Hair follicle dermal papilla cell (primary cell): ENCODE results near the genes XCL1, SELE, METTL18 and DNM3.

GRCh38 chr1:168535377-168536088, 8.3 kb downstream of the XCL2 start:
- CAGE, long polyA plus RNA: no peak

DNA sequence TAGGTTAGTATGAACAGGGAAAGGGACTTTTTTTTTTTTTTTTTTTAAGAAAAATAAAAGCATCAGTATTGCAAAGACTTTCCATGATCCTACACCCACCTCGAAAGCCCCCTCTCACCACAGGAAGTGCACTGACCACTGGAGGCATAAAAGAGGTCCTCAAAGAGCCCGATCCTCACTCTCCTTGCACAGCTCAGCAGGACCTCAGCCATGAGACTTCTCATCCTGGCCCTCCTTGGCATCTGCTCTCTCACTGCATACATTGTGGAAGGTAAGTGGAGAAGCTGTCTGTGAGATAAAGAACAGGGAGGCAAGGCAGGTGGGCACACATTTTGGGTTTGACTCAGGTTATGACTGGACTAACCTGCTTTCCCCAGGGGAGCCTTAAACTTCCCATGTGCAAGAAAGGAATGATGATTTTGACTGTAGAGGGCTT, at the start of gene XCL1:
Gene XCL1 (plus strand): TSS at position 178 of the 436 bp plus-strand sequence.
- CAGE, long polyA plus RNA: no peak

DNA sequence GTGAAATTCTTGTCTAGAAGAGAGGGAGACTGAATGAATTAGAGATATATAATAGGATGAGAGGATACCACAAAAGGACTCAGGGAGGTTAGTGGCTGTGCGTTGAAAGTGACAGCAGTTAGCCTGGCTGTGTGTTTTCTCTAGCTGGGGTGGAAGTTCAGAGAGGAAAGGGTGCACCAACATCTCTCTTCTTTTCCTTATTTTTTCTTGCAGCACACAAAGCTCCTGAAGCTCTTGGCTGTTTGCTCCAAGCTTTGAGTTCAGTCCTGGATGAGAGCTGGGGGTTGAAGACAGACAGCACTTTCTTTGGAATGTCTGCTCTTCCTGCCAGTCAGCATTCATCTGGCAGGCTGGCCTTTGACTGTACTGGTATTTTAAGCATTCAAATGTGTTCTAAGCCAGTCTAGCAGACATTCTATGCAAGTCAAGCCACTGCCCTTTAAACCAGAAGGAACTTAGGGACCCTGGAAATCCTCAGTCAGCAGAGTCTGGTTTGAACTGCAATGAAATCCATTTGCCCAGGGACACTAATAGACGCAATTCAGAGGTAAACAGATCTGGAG, 44.9 kb downstream of the XCL1 start:
- CAGE, long polyA plus RNA: no peak

DNA sequence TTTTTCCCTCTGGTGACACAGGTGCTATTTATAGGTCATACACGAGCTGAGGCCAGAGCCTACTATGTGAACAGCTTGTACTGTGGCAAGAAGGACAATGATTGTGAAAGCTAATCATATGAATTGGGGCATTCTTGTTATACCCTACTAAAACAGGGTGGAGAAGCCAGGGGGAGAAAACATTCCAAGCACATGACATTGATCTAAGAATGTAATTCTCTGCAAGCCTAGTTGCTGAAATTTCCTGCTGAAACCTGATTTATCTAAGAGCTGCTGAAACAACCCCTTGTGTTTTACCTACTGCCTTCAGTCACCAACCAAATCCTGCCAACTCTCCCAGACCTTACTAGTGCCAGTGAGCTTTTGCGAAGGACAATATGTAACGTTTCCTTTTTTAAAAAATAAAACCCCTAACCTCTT, 60.4 kb downstream of the XCL1 start:
- CAGE, long polyA plus RNA: no peak

GRCh38 chr1:168726034-168726848, 2.8 kb downstream of the DPT start:
- CAGE, long polyA plus RNA: no peak

GRCh38 chr1:169072801-169073330, 33.6 kb upstream of the ATP1B1 start:
- CAGE, long polyA plus RNA: no peak

DNA sequence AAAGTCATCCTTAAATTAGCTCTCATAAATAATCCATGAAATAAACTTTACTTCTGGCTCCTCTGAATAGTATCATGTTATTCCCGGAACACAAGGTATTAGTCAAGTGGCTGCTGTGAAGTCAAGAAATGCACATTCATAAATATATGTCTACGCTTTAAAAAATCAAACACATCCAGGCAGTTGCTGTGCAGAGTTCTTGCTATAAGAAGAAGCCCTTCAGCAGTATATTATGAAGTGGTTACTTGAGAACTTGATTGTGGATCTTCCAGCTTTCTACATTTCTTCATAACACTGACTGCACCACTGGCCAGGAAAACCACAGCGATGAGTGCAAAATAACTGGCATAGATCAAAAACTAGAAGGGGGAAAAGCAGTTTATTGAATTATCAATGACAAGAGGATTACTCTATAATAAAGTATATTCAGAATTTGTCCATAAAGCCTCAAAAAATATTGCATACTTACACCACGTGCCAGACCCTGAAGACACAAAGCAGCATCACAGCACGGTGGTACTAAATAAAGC, 20.1 kb downstream of the SLC19A2 start:
- CAGE, long polyA plus RNA: no peak

GRCh38 chr1:169529113-169529749, 43.5 kb upstream of the SLC19A2 start:
- CAGE, long polyA plus RNA: no peak

DNA sequence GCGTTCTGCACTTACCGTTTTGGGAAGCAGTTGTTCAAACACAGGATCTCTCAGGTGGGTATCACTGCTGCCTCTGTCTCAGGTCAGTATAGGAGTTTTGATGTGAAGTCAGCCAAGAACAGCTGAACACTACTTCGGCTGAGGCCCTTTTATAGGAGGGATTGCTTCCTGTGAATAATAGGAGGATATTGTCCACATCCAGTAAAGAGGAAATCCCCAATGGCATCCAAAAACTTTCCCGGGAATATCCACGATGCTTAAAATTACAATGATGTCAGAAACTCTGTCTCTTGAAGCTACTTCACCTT, at the start of gene SELE:
Gene SELE (minus strand): TSS at position 124 of the 308 bp plus-strand sequence.
- CAGE, long polyA plus RNA: no peak

- CAGE, long polyA plus RNA: no peak
Observed at GRCh38 chr1:169765900-169766498, 28.7 kb downstream of the METTL18 start.

GRCh38 chr1:169794396-169795533, at the start of gene METTL18:
TSS of gene METTL18 (minus strand) at chr1:169794907.
- CAGE, long polyA plus RNA: no peak

DNA sequence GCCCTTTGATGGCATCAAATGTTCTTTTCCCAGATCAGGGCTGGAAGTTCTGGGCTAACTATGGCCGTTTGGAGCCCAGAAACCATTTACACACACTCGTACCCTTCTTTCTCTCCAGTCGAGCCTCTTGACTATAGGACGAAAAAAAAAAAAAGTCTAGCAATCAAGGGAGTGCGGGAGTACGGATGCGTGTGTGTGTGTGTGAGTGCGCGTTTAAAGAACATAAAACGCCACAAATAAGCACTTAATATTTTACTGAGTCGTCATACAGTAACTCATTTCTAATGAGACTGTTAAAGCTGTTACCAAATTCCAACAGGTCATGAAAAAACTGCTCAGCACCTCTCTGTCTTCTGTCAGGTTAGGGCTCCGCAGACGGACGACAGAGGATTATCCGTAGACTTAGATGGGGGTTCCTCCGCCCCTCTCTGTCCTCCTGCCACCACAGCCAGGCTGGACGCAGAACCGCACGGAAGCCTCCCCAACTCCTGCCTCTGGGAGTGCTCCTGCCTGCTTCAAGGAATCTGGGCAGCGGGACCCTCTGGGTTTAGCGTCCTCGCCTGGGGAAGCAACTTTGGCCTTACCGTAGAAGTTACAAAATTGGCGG, 2.0 kb upstream of the PRRX1 start:
- CAGE, long polyA plus RNA: no peak

DNA sequence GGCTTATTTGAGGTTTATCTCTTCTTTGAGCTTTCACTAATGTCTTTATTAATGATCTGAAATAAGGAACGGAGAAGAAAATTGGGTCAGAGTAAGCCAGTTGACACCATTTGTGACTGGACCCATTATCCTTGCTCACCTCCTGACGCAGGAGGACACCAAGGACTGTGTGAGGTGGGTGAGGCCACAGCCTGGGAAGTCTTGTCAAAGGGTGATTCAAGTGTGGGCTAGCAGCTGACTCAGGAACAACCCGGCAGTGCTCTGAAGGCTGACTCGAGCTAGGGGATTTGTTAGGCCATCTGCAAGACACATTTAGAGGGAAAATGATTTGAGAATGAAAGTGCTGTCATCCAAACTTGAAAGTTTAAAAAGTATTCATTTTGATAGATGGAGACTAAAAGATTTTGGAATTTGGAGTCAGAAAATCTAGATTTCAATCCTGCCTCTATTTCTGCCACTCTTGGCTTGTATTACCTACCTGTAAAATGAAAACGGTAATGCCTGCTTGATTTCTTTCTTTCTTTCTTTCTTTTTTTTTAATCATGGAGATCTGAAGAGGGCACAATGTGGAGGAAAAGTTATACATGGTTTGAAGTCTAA, 21.3 kb downstream of the PRRX1 start:
- CAGE, long polyA plus RNA: no peak

DNA sequence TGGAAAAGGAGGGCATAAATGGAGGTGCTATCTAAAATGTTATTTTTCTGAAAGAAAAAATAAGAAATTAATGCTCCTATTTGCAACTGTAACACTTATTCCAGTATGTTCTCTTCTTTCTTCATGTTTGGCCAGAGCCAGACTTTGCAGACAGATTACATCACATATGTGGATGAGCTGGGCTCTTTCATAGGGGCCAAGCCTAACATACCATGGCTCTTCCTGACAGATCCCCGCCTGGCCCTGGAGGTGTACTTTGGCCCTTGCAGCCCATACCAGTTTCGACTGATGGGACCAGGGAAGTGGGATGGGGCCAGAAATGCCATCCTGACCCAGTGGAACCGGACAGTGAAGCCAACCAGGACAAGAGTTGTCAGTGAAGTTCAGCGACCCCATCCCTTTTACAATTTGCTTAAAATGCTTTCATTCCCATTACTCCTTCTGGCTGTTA, 24.1 kb upstream of the FMO2 start:
- CAGE, long polyA plus RNA: no peak

DNA sequence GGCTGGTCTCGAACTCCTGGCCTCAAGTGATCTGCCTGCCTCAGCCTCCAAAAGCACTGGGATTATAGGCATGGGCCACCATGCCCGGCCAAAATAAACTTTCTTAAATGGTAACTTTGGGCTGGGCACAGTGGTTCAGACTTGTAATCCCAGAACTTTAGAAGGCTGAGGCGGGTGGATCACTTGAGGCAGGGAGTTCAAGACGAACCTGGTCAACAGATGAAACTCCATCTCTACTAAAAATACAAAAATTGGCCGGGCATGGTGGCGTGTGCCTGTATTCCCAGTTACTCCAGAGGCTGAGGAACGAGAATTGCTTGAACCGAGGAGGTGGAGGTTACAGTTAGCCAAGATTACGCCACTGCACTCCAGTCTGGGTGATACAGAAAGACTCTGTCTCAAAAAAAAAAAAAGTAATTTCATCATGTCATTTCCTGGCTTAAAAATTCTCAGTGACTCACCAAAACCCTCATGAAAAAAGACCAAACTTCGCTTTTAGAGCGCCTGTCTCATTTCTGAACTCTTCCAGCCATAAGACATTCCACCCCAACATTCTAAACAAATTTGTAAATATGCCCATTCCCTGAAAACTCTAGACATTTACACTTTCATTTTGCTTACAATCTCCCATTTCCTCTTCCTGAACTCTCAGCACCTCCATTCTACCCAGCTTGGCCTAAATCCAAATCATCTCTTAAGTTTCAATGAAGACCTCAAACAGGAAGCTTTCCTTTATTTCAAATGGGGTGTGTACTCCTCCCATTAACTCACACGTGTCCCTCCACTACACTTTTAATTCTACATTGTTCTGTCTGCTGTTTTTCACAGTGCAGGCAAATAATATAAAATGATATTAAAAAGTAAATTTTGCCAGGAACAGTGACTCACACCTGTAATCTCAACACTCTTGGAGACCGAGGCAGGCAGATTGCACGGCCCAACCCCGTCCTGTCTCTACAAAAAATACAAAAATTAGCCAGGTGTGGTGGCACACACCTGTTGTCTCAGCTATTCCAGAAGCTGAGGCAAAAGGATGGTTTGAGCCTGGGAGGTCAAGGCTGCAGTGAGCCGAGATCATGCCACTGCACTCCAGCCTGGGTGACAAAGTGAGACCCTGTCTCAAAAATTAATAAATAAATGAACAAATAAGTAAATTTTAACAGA, 50.4 kb upstream of the PRRC2C start:
- CAGE, long polyA plus RNA: no peak

- CAGE, long polyA plus RNA: no peak
Observed at GRCh38 chr1:171532196-171532994, 47.1 kb downstream of the PRRC2C start.

GRCh38 chr1:171549886-171550441, 64.6 kb downstream of the PRRC2C start:
- CAGE, long polyA plus RNA: no peak

DNA sequence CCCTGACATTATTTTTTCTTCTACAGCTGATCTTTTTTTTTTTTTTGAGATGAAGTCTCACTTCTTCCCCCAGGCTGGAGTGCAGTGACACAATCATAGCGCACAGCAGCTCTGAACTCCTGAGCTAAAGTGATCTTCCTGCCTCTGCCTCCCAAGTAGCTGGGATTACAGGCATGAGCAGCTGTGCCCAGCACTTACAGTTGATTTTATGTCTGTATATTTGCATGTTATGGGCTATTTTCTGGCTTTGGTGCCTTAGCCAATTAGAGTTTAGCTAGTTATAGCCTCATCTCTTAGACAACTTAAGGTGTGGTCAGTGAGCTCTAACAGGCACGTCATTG, 1.6 kb upstream of the VAMP4 start:
- CAGE, long polyA plus RNA: no peak

DNA sequence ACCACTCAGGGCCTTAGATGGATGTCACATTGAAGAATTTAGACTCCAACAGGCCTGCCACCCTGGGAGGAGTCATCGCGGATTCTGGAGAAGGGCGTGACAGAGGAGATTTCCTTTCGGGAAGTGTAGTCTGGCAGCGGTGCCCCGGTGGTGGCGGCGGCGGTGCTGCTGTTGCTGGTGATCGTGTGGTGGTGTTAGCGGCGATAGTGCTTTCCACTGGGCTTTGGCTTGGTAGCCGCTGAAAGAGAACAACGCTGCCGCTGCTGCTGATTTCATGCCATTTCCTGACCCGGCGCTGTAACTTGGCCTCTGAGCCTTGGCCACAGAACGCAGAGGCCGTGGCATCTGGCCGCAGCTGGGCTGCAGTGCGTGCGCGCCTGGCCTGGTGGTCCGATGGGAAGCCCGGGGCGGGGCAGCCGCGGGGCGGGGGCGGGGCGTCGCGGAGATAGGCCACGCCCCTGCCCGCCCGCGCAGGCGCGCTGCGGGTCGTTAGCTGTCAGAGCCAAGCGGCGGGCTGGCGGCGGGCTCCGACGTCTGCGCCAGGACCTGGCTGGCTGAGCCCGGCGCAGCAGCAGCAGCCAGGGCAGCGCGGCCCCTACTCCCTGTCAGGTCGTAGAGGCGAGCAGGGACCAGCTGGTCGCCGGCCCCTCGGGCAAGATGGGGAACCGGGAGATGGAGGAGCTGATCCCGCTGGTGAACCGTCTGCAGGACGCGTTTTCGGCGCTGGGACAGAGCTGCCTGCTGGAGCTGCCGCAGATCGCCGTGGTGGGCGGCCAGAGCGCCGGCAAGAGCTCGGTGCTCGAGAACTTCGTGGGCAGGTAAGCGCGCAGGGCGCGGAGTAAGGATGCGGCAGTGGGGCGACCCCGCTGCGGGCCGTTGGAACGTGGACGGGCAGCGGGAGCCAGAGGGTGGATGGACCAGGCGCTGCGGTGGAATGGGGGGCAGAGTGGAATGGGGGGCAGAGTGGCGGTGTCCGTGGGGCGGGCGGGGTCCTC, at the start of gene DNM3:
Gene DNM3 (plus strand): TSS at position 499 of the 995 bp plus-strand sequence.
- CAGE, long polyA plus RNA: no peak

- CAGE, long polyA plus RNA: no peak
Observed at GRCh38 chr1:171841995-171842868, 934 bp downstream of the DNM3 start.